Metastatic Liver Carcinoma in the Lung (tissue), 2 donors: Measurements from ENCODE around the genes TBC1D3K and SRCIN1.

DNA sequence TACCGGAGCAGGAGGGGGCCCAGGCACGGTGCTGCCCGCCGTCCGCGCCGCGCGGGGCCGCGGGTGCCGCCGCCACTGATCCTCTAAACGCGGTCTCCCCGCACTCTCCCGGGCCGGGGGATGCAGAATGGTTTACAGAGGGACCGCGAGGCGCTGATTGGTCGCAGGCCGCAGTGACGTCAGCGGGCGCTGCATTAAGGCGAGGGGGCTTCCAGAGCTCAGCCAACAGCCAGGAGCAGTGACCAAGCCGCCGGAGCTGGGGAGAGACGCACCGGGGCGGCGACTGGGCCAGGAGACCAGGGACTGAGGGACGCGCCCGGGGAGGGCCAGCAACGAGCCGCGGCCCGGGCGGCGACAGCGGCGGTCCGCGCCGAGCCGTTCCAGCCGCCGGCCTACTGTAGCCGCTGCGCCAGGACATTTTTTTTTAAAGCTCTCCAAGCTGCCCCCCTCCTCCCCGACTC is 684 bp upstream of the LHX1 start:
- PRO-cap, 2 experiments, result no peak in any of the 2 experiments

DNA sequence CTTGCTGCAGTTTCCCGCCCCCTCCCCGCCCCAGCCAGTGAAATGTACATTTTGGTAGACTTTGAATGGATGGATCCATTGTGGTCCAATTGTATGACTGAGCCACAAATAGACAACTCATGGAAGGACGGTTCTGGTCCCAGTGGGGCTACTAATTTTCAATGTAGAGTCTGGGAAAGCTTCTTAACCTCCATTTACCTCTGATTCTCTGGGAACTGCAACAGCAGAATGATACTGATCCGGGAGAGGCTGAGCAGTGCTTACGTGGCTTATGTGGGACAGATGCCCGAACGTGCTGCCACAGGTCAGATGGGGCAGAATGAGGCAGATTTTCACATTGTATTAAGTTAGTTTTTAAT is 11.2 kb downstream of the DUSP14 start:
- PRO-cap, 2 experiments, result no peak in any of the 2 experiments

GRCh38 chr17:37608038-37608319 is 1.2 kb downstream of the SYNRG start:
- PRO-cap, 2 experiments, result no peak in any of the 2 experiments

DNA sequence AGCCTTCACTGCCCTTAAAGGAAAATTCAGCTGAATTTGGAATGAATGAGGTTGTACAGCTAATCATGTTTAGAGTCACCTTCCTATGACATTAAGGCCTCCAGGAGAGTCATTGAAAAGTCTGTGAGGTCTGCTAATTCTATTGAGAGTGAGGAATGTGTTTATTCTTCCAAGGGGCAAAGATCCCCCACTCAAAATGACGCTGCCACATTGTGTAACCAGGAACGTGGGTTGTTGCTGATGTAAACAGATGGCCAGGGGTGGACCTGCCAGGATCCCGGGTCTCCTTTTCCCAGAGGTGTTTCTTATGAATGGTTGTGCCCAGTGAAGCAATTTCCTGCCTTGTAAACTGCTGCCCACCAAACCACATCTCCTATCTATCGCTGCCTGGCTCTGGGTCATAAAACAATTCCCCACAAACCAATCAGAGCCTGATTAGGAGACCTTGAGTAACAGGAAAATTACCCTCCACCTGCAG is 32.8 kb upstream of the DDX52 start:
- PRO-cap, 2 experiments, result no peak in any of the 2 experiments

GRCh38 chr17:37708022-37708630 is 36.7 kb downstream of the HNF1B start:
- PRO-cap, 2 experiments, result peak in 1 of 2 experiments; most common plus-strand start chr17:37708430 (in 1); most common minus-strand start chr17:37708313 (in 1)

DNA sequence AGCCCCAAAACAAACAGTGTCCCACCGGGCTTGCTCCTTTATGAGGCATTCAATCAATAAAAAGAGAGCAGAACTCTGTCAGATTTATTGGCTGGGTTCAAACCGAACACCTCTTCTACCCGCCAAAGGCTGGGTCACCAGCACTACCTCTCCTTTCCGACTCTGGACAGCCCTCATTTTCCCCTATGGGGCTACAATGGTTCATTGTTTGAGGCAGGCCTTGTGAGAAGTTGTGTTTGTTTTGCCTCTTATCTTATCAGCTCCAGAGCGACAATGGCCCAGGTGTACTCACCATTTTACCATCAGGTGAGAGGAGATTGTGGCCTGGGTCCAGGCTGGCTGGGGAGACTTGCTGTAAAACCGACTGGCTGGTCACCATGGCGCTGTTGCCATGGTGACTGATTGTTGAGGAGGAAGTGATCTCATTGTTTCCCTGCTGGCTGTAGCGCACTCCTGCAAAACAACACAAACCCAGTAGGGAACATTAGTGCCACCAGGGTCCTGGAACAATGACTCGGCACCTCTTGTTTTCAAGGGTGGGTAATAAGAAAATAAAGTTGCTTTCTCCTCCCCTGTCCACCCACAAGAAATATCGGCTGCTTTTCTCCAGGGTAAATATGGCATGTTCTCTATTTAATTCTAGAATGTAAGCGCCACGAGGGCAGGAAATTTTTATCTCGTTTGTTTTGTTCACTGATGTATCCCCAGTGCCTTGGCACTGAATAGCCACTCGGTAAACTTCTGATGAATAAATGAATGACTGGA is 34.5 kb downstream of the HNF1B start:
- PRO-cap, 2 experiments, result no peak in any of the 2 experiments

DNA sequence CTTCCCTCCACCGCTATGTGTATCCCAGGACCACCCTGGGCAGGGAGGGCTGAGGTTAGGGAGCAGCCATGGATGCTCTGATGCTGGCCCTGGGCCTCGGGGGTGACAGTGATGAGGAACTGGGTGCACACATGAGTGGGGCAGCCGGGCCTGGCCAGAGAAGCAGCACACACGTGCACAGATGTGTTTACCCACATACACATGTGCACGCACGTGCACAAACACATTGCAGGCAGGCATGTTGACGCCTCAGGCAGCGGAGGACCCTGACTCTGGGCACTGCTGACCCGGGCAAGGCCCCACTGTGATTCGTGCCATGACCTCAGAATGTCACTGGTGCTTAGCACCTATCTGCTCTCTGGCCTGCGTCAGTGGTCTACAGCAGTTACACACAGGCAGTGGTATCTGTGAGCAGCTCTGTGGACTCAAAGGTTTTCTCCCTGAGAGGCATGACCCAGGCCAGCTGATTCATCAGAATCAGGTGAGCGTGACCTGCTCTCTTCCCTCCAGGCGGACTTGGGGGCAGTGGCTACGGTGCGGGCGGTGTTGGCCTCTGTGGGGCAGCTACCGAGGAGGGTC is at the start of gene TBC1D3K:
Gene TBC1D3K (plus strand): TSS at position 326 of the 579 bp plus-strand sequence.
- PRO-cap, 2 experiments, result no peak in any of the 2 experiments

DNA sequence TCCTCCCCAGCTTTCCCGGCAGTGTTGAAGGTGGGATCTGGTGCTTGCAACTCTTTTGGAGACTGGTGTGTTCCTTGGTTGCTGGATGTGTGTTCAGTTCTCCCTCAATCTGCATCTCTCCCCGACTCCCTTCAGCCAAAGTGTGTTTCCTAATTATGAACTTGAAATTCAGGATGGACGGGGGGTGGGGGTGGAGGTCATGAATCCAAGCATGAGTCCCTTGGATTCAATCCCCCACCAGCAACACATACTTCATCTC is 1.2 kb downstream of the ARHGAP23 start:
- PRO-cap, 2 experiments, result no peak in any of the 2 experiments

- PRO-cap, 2 experiments, result no peak in any of the 2 experiments
Measured at GRCh38 chr17:38453995-38454513, 25.8 kb downstream of the ARHGAP23 start.

DNA sequence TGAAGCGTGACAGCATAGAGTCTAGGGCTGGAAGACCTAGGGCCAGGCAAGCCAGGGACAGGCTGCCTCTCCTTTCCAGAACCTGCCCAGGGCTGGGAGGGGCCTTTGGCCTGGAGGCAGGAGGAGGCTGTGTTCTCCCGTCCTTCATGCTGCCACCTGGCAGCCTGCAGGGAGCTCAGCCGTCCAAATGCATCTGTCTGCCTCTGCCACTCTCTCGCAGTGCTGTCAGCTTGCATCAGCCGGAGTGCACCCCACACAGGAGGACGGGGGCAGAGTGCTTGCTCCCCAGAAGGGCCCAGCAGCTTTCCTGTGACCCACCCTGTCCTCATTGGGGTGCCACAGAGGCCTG is 31.3 kb downstream of the ARHGAP23 start:
- PRO-cap, 2 experiments, result no peak in any of the 2 experiments

- PRO-cap, 2 experiments, result no peak in any of the 2 experiments
Measured at GRCh38 chr17:38550740-38551113, 55.0 kb downstream of the SRCIN1 start.

GRCh38 chr17:38591344-38591811 is 14.4 kb downstream of the SRCIN1 start:
- PRO-cap, 2 experiments, result no peak in any of the 2 experiments

DNA sequence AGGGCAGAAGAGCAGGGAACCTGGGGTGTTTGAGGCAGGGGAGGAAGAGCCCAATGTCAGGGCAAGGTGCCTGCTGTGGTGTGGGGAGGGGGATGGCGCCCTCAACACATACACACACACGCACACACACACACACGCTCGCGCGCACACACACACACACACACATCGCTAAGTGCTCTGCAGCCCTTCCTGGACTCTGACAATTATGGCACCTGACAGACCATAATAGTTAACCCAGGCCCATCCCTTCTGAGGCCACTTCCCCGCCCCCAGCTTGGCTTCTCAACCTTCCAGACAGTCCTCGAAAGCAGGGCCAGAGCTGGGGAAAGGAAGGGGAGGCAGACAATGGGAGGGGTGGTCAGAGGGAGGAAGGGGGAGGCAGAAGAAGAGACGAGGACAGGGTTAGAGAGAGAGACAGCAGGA is 4.2 kb downstream of the SRCIN1 start:
- PRO-cap, 2 experiments, result no peak in any of the 2 experiments

GRCh38 chr17:38605349-38606366 is at the start of gene SRCIN1:
SRCIN1 (minus strand) TSS chr17:38605952.
- PRO-cap, 2 experiments, result peak in 1 of 2 experiments; most common plus-strand start chr17:38606111 (in 1); most common minus-strand start chr17:38605984 (in 1)

- PRO-cap, 2 experiments, result no peak in any of the 2 experiments
Measured at GRCh38 chr17:38617292-38617657, 11.5 kb upstream of the SRCIN1 start.

DNA sequence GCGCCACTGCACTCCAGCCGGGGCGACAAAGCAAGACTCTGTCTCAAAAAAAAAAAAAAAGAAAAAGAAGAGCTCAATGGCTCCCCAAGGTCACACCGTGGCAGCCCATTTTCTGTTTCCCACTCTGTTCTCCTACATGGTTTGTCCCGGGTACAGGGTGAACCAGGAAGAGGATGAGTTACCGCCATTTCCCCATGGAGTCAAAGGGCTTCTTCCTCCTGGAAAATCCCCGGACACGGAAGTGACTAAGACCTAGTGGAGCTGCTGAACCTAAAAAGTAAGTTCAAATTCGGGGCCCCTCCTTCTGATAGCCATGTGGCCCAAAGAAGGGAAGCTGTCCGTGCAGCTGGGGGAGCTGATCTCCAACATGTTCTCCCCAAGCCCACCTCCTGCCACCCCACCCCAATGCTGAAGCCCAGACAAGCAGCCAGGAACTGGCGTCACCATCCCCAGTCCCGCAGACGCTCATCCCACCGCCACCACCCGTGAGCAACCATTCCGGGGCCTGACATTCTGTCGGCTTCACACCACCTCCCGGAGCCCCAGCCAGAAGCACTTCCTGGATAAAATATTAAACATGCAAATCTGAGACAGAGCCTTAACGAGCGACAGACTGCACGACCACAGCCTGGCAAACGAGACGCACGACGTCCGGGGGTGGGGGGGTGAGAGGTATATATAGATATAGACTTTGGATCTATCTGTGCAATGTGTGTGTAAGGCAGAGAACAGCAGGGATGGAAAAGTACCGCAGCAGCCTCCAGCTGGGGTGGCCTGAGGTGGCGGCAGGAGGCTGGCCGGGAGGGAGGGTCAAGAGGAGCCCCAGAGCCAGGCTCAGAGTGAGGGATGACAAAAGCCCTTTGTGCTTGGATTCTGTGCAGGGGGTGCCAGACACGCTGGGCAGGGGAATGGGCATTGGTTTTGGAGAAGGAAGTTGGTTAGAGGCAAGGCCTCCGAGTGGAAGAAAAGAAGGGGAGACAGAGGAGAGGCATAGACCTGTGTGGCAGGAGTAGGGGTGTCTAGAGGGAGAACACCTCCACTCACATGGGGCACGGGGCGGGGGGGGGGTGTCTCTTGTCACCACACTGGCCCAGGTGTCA is 17.5 kb downstream of the EPOP start:
- PRO-cap, 2 experiments, result no peak in any of the 2 experiments

DNA sequence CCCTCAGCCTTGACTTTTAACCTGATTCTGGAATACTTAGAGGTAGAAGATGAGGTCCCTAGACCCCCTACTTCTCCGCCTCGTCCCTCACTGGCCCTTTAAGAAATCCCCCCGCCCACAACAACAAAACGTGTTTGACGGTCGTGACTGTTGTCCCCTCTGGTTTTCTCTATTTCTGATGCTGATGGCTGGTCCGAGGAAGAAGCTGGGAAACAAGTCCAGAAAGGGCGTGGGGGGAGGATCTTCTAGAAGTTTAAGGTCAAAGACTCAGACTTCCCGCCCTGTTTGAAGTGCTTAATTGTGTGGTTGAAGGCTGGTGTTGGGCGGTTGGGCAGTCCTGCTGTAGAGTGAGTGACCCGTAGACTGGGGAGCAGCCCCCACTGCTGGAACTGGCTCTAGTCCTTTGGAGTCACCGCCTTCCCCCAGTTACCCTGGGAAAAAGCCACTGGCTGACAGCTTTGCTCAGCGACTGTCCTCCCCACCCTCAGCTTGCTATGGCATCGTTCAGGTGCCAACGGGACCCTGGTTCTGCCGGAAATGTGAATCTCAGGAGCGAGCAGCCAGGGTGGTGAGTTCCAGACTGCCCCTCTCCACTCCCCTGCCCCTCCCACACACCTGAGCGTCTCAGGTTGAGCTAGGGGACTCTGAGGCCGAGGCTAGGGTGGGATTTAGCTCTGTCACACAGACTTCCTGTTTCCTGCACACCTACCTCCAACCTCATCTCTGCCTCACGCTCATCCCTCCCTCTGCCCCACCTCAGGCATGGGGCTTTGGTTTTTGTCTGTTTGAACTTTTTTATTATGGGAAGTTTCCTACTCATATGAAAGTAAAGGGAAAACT is 1.6 kb downstream of the MLLT6 start:
- PRO-cap, 2 experiments, result no peak in any of the 2 experiments

- PRO-cap, 2 experiments, result no peak in any of the 2 experiments
Measured at GRCh38 chr17:38710087-38710682, 5.1 kb downstream of the MLLT6 start.

GRCh38 chr17:38711779-38712070 is 6.7 kb downstream of the MLLT6 start:
- PRO-cap, 2 experiments, result no peak in any of the 2 experiments

DNA sequence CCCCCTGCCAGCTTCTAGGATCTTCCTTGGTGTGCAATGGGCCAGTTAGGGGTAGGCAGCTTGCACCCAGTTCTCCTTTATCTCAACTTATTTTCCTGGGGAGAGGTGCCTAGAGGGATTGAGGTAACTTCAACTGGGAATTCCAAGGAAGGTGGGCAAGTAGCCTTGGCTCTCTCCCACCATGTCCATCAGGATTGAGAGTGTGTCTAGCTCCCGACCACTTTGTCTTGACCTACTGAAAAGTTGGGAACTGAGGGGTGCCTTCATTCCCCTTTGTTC is 1.0 kb upstream of the CISD3 start:
- PRO-cap, 2 experiments, result no peak in any of the 2 experiments